H7 (cell line): ENCODE measurements around the gene AMACR.

DNA sequence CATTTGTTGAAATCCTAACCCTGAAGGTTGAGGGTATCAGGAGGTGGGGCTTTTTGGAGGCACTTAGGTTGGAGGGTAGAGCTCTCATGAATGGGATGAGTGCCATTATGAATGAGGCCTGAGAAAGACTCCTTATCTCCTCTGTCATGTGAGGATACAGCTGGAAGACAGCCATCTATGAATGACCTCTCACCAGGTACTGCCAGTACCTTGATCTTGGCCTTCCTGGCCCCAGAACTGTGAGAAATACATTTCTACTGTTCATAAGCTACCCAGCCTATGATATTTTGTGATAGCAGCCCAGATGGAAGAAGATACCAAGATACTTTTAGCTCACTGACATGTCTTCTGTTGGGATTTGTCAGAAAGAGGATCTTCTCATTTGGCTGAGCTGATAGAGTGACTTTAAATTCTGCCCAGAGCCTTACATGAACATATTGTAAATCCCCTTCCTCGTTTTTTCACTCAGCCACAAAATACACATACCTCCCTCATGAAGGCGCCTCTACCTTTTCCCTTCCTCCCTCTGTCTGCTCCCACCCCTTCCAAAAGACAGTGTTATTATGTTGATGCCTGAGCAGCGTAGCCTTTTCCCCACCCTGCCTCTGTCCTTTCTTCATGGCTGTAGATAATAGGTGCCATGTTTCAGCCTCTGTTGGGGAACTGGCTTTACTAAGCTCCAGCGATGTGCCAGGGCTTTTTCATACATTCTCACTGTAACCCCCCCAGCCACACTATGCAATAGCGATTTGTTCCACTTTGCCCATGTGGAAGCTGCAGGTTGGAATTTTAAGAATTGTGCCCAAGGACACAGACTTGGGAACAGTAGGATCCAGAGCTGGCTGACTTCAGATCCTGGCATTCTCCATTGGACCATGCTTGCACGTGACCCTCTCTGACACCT is 256.6 kb downstream of the PDZD2 start:
- RAMPAGE, long total RNA: no peak

GRCh38 chr5:32390164-32390764 is 54.3 kb downstream of the ZFR start:
- RAMPAGE, long total RNA: no peak

DNA sequence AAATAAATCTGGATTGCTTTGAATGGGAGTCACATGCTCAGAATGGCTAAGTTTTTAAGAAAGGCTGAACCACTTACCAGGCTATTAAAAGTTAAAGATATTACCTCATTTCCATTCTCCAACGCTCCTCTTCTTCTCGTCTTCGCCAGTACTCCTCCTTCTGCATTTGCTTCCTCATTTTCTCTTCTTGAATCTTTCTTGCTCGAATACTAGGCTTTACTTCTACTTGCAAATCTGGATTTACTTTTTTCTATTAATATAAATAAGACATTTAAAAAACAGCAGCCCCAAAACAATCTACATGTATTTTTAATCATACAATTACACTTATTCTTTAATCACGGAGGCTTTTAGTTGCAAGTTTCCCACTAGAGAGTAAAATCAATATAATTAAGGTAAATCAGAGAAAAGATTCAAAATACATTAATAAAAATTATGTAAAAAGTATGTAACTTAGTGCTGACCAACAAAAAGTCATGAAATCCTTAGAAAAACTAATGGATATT is 49.4 kb downstream of the ZFR start:
- RAMPAGE, long total RNA: no peak

- RAMPAGE, long total RNA: no peak
These were observed 119.8 kb upstream of the TARS1 start for GRCh38 chr5:33320869-33321547.

- RAMPAGE, long total RNA: no peak
These were observed 763 bp downstream of the TARS1 start for GRCh38 chr5:33441505-33441951.

DNA sequence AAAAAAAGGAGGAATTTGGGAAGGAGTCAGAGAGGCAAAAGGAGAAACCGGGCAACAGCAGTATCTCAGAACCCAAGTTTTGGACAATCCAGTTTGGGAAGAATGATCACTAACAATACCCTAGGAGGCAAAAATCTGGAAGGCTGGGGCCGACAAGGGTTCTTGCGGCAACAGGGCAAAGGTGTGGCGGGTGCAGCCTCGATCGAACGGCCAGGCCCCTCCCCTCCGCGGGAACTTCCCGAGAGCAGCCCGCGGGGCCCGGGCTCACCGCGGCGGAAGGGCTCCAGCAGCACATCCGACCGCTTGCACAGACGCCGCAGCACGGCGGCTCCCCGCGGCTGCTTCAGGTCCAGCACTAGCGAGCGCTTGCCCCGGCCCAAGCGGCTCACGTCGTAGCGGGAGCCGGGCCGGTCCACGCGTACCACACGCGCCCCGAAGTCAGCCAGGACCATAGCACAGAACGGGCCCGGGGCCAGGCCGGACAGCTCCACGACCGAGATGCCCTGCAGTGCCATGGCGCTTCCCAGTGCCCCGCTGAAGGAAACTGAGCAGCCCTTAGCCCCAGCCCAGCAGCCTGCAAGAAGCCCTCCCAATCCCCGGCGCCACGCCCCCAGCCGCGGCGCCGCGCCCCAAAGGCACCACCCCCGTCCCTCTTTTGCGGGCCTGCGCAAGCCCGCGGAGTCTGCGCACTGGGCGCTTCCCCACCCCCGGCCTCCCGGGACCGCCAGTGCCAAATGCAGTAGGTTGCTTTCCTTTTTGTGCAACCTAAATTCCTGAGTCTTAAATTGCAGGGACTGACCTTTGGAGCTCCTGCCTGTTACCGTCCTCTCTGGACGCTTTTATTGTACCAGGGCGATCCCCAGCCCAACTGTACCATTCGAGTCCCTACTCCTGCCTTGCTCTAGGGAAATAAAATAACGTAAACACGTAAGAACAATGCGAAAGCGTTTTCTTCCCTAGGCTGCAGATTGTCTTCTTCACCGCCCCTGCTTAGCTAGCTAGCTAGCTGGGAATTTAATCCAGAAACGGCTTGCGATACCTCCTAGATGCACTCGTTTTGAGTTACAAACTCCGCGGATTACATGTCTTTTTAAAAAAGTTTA is at the start of gene AMACR:
AMACR (minus strand) TSS at position 546 of the 1,103 bp plus-strand sequence.
- RAMPAGE, long total RNA: start-site peak on the minus strand centred at position 562 of the sequence, 60 bp wide, 46 reads

DNA sequence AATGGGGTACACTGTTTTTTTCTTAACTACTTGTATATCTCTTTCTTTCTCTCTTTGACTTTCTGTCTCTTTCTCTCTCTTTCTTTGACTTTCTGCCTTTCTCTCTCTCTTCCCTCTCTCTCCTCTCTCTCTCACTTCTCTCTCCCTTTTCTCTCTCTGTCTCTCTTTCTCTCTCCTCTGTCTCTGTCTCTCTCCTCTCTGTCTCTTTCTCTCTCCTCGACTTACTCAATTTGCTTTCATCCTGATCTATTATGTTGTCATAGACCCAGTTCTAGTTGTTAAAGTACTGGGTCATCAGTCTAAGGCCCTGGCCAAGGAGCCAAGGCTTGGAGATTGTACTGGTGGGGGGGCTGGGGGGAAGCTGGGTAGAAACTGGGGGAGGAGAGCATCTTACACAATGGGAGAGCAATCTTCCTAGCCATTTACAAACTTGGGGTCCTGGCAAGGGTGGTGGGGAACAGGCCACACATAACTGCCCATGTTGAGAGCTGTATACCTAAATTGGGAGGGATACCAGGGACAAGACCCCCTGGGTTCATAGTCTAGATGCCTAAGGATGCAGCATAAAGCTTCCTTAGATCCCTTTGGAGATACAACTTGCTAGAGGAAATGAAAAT is 20.3 kb upstream of the C1QTNF3 start:
- RAMPAGE, long total RNA: no peak

DNA sequence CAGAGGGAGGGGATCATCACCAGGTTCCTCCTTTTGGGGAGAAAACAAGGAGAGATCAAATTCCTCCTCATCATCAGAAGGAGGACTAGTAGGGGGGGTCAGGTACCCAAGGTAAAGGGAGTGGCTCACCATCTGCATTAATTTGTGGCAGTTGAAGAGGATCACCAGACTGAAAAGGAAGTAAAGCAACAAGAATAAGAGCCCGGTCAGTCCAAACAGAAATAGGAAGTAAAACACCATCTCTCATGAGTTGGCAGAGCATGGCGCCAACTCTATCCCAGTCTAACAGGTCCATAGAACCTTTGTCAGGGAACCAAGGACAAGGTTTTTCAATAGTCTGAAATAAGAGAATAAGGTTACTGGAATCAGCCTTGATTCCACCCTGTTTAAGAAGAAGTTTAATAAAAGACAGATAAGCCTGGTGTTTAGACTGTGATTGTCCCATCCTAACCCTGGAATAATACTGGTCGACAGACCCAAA is 189.0 kb upstream of the RAI14 start:
- RAMPAGE, long total RNA: no peak

DNA sequence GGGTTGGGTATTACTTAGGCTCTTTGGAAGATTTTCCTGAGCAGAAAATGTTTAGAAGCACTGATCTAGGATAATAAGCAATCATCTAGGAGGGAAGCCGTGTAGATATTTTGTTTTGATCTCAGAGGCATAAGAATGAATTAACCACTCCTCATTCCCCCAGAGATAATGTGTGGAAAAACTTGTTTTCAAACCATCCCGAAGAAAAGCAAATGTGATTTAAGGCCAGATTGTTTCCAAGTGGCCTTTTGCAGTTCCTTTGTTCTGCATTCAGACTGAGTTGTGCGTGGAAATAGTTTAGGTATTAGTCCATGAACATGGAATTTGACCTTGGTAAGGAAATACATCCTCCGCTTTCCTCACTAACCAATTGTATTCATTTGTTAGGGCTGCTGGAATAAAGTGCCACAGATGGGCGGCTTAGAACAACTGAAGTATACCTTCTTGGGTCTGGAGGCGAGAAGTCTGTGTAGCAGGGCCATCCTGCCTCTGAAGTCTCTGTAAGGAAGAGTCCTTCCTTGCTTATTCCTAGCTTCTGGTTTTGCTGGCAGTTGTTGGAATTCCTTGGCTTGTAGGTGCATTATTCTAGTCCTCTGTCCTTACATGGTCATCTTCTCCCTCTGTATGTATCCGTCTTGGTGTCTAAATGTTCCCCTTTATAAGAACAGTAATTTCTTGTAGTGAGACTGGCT is 53.7 kb downstream of the RAI14 start:
- RAMPAGE, long total RNA: no peak

DNA sequence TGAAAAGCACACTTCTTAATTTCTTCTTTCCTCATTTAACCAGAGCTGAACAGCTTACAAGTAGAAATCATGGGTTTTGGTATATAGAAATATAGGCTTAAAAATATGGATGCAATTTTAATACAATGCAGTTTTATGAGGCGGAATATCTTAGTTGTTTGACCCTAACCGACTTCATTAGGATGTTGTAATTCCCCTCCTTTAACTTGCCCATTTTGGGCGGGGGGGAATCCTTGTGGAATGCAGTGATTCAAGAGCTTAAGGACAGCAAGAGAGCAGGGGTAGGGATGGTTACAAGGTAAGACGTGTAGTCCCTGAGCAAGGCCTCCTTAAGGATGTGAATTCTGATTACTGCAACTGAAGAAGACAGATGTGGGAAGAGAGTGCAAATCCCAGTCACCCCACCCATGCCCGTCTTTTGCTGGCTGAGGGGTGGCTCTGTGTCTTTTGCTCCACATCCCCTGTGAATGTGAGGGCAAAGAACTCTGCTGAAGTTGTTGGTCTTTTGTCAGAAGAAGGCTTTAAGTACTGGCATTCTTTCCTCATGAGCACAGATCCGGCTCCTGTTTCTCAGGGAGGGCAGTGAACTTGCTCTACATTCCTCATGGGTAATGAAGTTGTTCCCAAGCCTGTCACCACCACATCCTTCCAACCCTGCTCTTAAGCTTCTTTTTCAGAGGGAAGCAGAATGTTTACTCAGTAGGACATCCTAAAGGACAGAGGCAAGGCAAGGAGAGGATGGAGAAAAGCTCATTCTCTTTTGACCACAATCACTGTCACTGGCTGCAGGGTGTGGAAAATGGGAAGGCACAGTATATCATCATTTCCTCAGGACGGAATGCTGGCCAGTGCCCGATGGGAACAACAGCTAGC is 61.4 kb downstream of the RAI14 start:
- RAMPAGE, long total RNA: no peak

DNA sequence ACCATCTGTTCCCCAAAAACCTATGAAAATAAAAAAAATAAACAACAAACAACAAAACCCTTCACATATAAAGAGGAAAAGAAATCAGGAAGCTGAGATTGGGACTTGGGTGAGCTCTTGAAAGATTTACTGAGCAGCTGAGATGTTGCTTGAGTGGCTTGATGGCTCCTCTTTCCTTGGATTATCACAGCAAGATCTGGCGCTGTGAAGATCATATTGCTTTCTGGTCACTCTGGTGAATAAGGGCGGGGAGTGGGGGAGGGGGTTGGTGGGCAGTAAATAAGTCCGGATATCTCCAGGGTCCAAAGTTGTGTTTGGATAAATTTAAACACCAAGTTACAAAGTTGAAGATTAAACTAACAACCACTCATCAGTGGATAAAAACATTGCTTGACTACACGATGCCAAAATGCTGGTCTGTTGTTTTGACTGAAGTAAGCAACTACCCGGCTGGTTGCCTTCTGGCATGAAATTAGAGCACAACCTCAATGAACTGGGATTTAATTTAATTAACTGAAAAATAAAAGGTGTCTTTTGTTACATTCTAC is 86.5 kb upstream of the AGXT2 start:
- RAMPAGE, long total RNA: no peak

GRCh38 chr5:35172528-35172818 is 57.8 kb downstream of the PRLR start:
- RAMPAGE, long total RNA: no peak

- RAMPAGE, long total RNA: no peak
These were observed 42.0 kb downstream of the PRLR start for GRCh38 chr5:35188243-35188655.

- RAMPAGE, long total RNA: no peak
These were observed 788 bp downstream of the LMBRD2 start for GRCh38 chr5:36150854-36151344.

DNA sequence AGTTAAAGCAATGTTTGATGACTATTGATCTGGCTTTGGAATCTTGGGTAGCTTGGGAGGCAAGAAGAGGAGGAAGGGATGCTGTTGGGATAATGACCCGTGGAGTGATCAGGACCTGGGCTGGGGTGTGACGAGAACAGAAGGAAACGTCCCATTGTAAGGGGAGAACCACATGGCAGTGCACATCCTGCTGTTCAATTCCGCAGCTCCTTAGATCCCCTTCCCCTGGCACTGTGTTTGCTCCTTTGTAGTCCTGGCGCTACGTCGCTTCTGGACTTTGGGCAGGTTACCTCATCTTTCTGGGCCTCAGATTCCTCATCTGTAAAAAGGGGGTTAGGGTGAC is 896 bp upstream of the NADK2 start:
- RAMPAGE, long total RNA: no peak

- RAMPAGE, long total RNA: no peak
These were observed 84.0 kb upstream of the SLC1A3 start for GRCh38 chr5:36522193-36522968.

- RAMPAGE, long total RNA: no peak
These were observed 36.0 kb upstream of the SLC1A3 start for GRCh38 chr5:36570248-36570912.

DNA sequence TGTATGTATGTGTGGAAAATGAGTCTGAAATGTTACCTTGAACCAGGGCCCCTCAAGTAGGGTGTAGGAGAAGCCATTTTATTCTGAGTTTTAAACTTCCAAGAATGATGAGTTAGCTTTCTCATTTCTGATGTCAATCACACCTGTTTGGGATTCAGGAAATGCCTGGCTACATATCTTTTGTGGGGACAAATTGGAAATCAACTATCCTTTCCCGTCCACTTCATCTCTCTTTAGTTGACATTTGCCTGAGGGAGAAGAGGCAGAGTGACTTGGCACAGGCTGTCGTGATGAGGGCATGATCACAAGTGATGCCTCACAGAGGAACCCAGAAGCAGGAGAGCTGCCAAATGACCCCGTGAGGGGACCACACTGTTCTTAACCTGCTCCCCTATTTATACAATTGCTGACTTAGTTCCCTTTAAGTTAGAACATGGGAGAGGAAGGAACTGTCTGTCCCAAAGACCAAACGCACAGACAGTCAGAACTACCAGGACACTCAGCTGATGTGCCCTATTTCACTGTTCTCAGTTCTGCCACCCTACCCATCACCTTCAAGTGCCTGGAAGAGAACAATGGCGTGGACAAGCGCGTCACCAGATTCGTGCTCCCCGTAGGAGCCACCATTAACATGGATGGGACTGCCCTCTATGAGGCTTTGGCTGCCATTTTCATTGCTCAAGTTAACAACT is 73.6 kb downstream of the SLC1A3 start:
- RAMPAGE, long total RNA: no peak

- RAMPAGE, long total RNA: no peak
These were observed 97.8 kb downstream of the SLC1A3 start for GRCh38 chr5:36704123-36704664.

- RAMPAGE, long total RNA: no peak
These were observed 1.4 kb upstream of the NIPBL start for GRCh38 chr5:36874994-36875751.